ENCODE results near the genes COL26A1, SPDYE6, ORAI2 and POLR2J2.

DNA sequence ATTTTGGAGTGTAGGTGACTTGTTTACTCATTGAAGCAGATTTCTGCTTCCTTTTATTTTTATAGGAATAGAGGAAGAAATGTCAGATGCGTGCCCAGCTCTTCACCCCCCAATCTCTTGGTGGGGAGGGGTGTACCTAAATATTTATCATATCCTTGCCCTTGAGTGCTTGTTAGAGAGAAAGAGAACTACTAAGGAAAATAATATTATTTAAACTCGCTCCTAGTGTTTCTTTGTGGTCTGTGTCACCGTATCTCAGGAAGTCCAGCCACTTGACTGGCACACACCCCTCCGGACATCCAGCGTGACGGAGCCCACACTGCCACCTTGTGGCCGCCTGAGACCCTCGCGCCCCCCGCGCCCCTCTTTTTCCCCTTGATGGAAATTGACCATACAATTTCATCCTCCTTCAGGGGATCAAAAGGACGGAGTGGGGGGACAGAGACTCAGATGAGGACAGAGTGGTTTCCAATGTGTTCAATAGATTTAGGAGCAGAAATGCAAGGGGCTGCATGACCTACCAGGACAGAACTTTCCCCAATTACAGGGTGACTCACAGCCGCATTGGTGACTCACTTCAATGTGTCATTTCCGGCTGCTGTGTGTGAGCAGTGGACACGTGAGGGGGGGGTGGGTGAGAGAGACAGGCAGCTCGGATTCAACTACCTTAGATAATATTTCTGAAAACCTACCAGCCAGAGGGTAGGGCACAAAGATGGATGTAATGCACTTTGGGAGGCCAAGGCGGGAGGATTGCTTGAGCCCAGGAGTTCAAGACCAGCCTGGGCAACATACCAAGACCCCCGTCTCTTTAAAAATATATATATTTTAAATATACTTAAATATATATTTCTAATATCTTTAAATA is 11.4 kb downstream of the SERPINE1 start:
- RAMPAGE, long total RNA: no peak
- RRBS, 2 experiments: no CpG with 5 or more reads among the region's 18 CpGs
CAGE:
- cytosol, long polyA minus RNA: no peak
- cytosol, long polyA plus RNA: no peak
- long polyA plus RNA: no peak
- nucleolus, long total RNA: no peak
- nucleus, long polyA plus RNA: no peak
- nucleus, long total RNA: no peak

DNA sequence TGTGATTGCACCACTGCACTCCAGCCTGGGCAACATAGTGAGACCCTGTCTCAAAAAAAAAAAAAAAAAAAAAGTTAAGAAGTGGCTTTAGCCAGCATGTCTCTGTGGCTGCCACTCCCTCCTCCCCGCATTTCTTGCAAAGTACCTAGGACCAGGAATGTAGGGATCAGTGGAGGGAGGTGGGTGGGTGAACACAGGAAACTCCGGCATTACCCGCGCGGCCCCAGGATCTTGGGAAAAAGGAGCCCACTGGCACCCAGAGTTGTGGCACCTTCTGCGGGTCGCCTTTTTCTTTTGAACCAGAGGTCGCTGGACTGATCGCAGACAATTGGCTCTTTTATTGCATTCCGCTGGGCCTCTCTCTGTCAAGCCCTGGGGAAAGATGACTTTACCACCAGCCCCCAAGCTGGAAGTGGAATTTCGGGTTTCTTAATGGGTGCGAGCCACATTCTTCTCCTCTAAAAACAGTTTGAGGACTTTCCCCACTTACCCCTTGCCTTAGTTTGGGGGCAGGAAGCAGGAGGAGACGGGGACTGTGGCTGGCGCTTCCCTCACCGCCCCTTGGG is 3.4 kb downstream of the VGF start:
- RAMPAGE, long total RNA: no peak
- RRBS, 2 experiments: no CpG with 5 or more reads among the region's 15 CpGs
CAGE:
- cytosol, long polyA minus RNA: no peak
- cytosol, long polyA plus RNA: no peak
- long polyA plus RNA: no peak
- nucleolus, long total RNA: no peak
- nucleus, long polyA plus RNA: no peak
- nucleus, long total RNA: no peak

DNA sequence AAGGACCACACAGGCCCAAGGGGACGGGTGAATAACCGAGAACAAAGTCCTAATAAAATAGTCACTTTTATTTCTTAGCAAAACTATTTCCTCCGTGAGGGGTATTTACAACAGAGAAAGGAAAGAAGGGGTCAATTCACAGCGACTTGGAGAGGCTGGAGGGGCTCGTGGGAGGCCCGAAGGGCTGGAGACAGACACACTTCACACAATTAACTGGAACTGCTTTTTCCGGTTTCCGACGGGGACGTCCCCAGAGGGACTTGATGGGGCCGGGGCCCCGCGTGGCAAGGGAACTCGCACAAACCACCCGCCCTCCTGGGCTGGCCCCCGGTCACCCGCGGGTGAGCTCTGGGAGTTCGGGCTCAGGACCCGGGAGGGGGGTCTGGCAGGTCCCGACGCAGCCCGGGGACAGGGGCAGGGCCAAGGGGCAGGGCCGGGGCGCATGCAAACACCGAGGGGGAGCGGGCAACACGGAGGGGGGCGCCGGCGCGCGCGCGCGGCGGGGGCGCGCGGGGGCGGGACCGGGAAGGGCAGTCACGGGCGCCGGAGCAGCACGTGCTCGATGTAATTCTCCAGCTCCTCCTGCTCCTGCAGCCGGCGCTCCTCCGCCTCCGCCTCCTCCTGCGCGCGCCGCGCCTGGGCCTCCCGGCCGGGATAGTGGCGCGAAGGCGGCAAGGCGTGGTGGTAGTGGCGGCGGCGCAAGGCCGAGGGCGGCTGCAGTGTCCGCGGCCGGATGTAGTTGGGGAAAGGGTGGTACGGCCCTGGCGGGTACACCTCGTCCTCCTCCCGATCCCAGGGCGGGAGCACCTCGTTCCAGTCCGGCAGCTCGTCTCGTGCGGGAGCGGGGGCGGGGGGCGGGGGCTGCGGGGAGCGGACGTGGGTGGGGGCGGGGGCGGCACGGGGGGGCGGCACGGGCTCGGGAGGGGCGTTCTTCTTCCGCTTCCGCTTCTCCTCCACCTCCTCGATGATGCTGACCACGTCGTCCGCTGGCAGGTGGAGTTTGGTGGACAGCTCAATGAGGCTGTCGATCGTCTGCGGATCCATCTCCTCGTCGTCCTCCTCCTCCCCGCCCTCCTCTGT is 2.6 kb downstream of the VGF start:
- RAMPAGE, long total RNA: no peak
- RRBS, 2 experiments: 2 to 6% methylated on average over 54 to 62 of the region's 105 CpGs
CAGE:
- cytosol, long polyA minus RNA: no peak
- cytosol, long polyA plus RNA: no peak
- long polyA plus RNA: no peak
- nucleolus, long total RNA: no peak
- nucleus, long polyA plus RNA: no peak
- nucleus, long total RNA: no peak

DNA sequence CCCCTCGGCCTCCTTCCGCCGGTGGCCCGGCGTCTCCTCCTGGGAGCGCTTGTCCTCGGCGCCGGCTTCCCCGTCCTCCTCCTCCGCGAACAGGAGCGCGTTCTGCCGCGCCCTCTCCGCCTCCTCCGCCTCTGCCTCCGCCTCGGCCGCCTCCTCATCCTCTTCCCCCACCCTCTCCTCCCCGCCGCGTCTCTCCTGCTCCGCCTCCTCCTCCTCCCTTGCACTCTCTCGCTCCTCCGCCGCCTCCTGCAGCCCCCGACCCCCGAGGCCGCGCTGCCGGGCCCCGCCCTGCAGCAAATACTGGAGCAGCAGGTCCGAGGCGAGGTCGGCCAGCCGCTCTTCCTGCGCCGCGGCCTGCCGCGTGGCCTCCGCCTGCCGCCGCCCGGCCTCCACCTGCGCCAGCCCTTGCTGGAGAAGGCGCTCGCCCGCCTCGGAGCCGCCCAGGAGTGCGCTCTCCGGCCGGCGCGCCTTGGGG is 1.8 kb downstream of the VGF start:
- RAMPAGE, long total RNA: no peak
- RRBS, 2 experiments: 2 to 5% methylated on average over 12 to 21 of the region's 58 CpGs
CAGE:
- cytosol, long polyA minus RNA: no peak
- cytosol, long polyA plus RNA: no peak
- long polyA plus RNA: no peak
- nucleolus, long total RNA: no peak
- nucleus, long polyA plus RNA: no peak
- nucleus, long total RNA: no peak

DNA sequence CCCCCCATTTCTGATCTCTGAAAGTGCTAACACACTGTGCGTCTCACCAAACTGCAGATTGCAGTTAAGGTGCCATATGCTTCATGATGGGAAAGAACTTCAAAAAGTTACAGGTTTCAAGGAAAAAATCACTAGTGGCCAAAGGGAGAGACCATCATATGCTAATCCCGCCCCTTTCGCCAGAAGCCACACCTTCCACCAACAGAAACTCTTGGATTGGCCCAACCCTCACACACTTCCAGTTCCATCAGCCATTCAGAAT is 2.2 kb upstream of the NAT16 start:
- RAMPAGE, long total RNA: no peak
- RRBS, 2 experiments: no CpG with 5 or more reads among the region's 3 CpGs
CAGE:
- cytosol, long polyA minus RNA: no peak
- cytosol, long polyA plus RNA: no peak
- long polyA plus RNA: no peak
- nucleolus, long total RNA: no peak
- nucleus, long polyA plus RNA: no peak
- nucleus, long total RNA: no peak

GRCh38 chr7:101232906-101233854 is 4.4 kb downstream of the CLDN15 start:
- RAMPAGE, long total RNA: no peak
- RRBS, 2 experiments: 90 to 98% methylated on average over 2 of the region's 9 CpGs
CAGE:
- cytosol, long polyA minus RNA: no peak
- cytosol, long polyA plus RNA: no peak
- long polyA plus RNA: no peak
- nucleolus, long total RNA: no peak
- nucleus, long polyA plus RNA: no peak
- nucleus, long total RNA: no peak

GRCh38 chr7:101235508-101235722 is 2.2 kb downstream of the CLDN15 start:
- RAMPAGE, long total RNA: no peak
- RRBS, 2 experiments: no CpG with 5 or more reads among the region's 3 CpGs
CAGE:
- cytosol, long polyA minus RNA: no peak
- cytosol, long polyA plus RNA: no peak
- long polyA plus RNA: no peak
- nucleolus, long total RNA: no peak
- nucleus, long polyA plus RNA: no peak
- nucleus, long total RNA: no peak

DNA sequence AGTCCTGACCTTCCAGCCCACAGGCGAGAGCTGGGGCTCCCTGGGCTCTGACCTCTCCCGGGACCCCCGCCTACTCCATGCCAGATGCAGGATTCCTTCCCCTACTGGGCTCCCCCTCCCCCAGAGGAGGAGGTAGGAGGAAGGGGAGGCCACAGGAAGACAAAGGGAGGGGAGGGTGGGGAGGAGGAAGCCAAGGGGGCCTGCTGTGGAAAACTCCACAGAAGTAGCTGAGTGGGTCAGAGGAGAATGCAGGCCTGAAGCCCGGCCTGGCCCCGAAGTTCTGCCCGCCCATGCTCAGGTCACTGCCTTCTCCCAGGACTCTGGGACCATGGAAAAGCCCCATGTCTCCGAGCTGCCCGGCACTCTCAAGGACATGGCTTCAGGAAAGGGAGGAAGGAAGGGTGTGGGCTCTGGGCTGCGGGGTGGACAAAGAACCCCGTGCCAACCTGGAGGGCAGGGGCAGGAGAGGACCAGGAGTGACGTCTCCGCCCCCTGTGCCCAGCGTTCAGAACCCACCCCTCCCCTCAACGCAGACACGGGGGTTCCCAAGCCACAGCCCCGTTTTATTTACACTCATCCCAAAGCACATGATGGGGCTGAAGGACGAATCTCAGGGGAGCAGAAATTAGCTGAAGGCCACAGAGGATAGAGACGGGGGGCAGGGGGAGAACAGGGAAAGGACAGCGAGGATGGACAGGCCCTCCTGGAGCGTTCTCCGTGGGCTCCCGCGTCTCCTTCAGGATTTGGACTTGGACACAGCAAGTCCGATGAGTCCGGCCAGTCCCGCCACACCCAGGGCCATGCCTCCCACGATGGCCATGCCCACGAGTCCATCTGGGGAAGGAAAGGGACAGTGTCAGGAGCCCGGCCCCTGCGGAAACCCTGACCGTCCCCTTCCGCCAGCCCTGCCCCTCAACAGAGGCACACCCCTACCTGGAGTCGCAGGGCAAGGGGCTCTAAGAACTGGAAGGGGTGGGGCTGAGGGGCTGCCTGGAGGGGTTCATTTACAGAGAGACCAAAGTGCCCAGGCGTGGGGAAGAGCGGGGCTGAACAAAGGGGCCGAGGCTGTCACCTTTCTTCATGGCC is 1.8 kb upstream of the CLDN15 start:
- RAMPAGE, long total RNA: no peak
- RRBS, 2 experiments: 67 to 90% methylated on average over 2 to 8 of the region's 36 CpGs
CAGE:
- cytosol, long polyA minus RNA: no peak
- cytosol, long polyA plus RNA: no peak
- long polyA plus RNA: no peak
- nucleolus, long total RNA: no peak
- nucleus, long polyA plus RNA: no peak
- nucleus, long total RNA: no peak

GRCh38 chr7:101362626-101363342 is at the start of gene COL26A1:
COL26A1 (plus strand) TSS chr7:101362875.
- RAMPAGE, long total RNA: no peak
- RRBS, 2 experiments: 6 to 9% methylated on average over 42 of the region's 75 CpGs
CAGE:
- cytosol, long polyA minus RNA: no peak
- cytosol, long polyA plus RNA: no peak
- long polyA plus RNA: no peak
- nucleolus, long total RNA: no peak
- nucleus, long polyA plus RNA: no peak
- nucleus, long total RNA: no peak

DNA sequence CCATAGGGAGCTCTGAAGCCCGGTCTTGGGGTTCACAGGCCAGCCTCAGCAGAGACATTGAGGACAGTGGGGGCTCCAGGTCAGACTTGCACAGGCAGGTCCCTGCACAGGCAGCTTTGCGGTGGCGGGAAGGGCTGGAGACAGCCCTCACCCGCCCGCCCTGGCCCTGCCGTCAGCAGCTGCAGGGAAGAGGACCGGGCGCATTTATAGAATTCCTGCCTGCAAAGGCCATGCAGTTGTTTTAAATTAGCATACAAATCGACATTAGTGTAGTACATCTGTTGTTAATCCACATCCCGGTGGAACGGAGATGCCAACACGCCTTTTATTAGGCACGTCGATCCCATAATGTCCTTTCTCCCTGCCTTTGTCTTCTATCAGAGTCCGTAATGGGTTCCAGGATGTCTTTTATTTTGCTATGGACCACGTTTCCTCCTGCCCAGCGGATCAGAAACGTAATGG is 123.7 kb downstream of the COL26A1 start:
- RAMPAGE, long total RNA: no peak
- RRBS, 2 experiments: 38 to 46% methylated on average over 1 of the region's 18 CpGs
CAGE:
- cytosol, long polyA minus RNA: no peak
- cytosol, long polyA plus RNA: no peak
- long polyA plus RNA: no peak
- nucleolus, long total RNA: no peak
- nucleus, long polyA plus RNA: no peak
- nucleus, long total RNA: no peak

DNA sequence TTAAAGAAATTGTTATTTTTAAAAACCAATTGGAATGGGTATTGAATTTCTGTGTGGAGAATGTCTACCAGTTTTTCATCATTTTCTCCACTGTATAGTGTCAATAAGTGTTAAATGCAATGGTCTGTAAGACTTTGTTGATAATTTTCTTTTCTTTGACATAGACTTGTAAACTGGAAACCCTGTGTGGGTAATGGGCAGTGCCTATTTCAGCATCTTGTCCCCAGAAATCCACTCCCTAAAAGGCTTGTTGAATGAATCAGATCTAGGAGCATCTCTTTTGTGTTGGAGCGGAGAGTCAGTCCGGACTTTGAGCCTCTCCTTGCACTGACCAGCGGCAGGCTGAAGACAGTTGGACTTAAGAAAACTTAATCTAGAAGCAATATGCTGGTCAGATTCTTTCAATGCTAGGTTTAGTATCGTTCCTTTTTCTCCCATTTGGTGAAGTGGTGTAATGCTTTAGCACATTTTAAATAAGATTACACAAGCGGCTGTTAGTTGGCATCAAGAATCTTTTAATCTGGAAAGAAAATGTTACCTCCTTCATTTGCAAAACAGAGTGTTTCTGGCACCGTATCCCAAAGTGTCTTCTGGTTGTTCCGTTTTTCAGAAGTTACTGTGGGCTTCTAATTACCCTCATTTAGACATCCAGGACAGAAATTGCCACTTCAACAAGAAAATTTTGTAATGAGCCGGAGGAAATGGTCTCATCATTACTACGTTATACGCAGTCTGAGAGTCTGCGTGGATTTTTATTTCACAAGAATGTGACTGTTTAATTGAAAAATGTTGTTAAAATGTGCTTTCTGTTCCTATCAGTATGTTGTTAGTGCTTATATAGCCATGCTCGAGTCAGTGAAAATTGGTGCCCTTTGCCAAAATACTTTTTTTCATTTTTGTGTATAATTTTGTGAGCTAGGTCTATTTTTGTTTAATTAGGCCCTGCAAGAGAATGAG is 74.7 kb downstream of the CUX1 start:
- RAMPAGE, long total RNA: no peak
- RRBS, 2 experiments: no CpG with 5 or more reads among the region's 12 CpGs
CAGE:
- cytosol, long polyA minus RNA: no peak
- cytosol, long polyA plus RNA: no peak
- long polyA plus RNA: no peak
- nucleolus, long total RNA: no peak
- nucleus, long polyA plus RNA: no peak
- nucleus, long total RNA: no peak

- RAMPAGE, long total RNA: no peak
- RRBS, 2 experiments: no CpG with 5 or more reads among the region's 4 CpGs
CAGE:
- cytosol, long polyA minus RNA: no peak
- cytosol, long polyA plus RNA: no peak
- long polyA plus RNA: no peak
- nucleolus, long total RNA: no peak
- nucleus, long polyA plus RNA: no peak
- nucleus, long total RNA: no peak
These were observed 93.4 kb downstream of the CUX1 start for GRCh38 chr7:101910883-101911230.

GRCh38 chr7:101947426-101948265 is 130.2 kb downstream of the CUX1 start:
- RAMPAGE, long total RNA: no peak
- RRBS, 2 experiments: no CpG with 5 or more reads among the region's 13 CpGs
CAGE:
- cytosol, long polyA minus RNA: no peak
- cytosol, long polyA plus RNA: no peak
- long polyA plus RNA: no peak
- nucleolus, long total RNA: no peak
- nucleus, long polyA plus RNA: no peak
- nucleus, long total RNA: no peak

- RAMPAGE, long total RNA: no peak
- RRBS, 2 experiments: 34 to 43% methylated on average over 6 of the region's 21 CpGs
CAGE:
- cytosol, long polyA minus RNA: no peak
- cytosol, long polyA plus RNA: no peak
- long polyA plus RNA: no peak
- nucleolus, long total RNA: no peak
- nucleus, long polyA plus RNA: no peak
- nucleus, long total RNA: no peak
These were observed 6.4 kb downstream of the SH2B2 start for GRCh38 chr7:102293102-102293479.

GRCh38 chr7:102356311-102356848 is at the start of gene SPDYE6:
SPDYE6 (minus strand) TSS chr7:102356444.
- RAMPAGE, long total RNA: no peak
- RRBS, 2 experiments: no CpG with 5 or more reads among the region's 7 CpGs
CAGE:
- cytosol, long polyA minus RNA: no peak
- cytosol, long polyA plus RNA: no peak
- long polyA plus RNA: no peak
- nucleolus, long total RNA: no peak
- nucleus, long polyA plus RNA: no peak
- nucleus, long total RNA: no peak

GRCh38 chr7:102423922-102424630 is 9.3 kb upstream of the ORAI2 start:
- RAMPAGE, long total RNA: no peak
- RRBS, 2 experiments: 14 to 21% methylated on average over 1 to 4 of the region's 22 CpGs
CAGE:
- cytosol, long polyA minus RNA: no peak
- cytosol, long polyA plus RNA: no peak
- long polyA plus RNA: no peak
- nucleolus, long total RNA: no peak
- nucleus, long polyA plus RNA: no peak
- nucleus, long total RNA: no peak

DNA sequence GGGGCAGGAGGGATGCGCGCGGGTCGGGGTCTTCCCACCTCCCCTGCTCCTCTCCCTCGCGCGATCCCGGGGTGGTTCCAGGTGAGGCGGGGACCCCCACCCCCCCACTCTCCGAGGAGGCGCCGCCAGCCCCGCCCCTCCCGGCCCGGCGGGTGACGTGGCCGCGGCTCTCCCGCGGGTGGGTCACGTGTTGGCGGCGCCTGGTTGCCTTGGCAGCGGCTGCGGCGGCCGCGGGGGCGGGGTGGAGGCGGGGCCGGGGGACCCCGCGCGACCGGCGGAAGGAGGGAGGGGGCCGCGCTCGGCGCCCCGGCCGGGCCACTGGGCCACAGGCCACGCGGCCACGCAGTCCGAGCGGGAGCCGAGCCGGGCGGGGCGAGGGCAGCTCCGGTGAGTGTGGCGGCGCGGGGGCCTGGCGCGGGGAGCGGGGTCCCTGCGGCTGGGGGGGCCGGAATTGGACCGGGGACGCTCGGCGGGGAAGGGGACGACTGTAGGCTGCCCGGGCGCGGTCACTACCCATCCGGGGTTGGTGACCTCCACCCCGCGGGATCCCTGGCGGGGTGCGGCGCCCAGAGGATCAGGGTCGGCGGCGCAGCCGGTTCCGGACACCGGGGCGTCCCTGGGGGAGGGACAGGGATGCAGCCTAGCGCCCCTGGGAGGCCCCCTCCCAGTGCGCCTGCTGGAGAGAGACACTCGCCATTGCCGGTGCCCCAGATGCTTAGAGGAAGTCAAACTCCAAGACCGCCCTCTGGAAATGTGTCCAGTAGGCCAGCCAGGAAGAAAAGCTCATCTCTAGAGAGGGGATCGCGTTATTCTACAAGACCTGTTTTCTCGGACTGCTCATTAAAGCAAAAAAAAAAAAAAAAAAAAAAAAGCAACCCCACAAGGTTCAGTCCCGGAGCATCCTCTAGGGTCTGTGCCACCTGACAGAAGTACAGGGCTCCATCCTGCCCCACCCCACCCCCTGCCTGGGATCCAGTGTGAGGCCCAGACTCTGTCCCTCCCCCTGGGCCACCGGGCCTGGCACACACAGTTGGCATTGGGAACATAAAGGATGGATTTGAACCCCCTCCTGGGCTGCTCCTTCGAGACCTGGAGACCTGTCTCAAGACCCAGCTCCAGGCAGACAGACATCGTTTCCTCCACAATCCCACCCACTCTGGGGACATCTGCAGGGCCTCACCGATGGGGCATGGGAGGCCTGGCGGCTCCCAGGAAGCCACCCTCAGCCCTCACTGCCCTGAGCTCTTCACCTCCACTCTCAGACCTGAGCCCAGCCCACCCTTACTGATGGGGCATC is at the start of gene ORAI2:
Gene ORAI2, plus strand, starts transcription at position 301 of the 1,297 bp plus-strand sequence.
- RAMPAGE, long total RNA: no peak
- RRBS, 2 experiments: under 1 to 3% methylated on average over 56 to 72 of the region's 96 CpGs
CAGE:
- cytosol, long polyA minus RNA: start-site peak on the plus strand centred at position 348 of the sequence, 7 bp wide, 40 reads
- cytosol, long polyA plus RNA: start-site peak on the plus strand centred at position 313 of the sequence, 67 bp wide, 604 and 564 reads in 2 replicates
- long polyA plus RNA: start-site peak on the plus strand centred at position 311 of the sequence, 82 bp wide, 101 and 448 reads in 2 replicates
- nucleolus, long total RNA: start-site peak on the plus strand centred at position 310 of the sequence, 72 bp wide, 501 reads
- nucleus, long polyA plus RNA: start-site peak on the plus strand centred at position 316 of the sequence, 72 bp wide, 62 and 324 reads in 2 replicates
- nucleus, long total RNA: no peak

DNA sequence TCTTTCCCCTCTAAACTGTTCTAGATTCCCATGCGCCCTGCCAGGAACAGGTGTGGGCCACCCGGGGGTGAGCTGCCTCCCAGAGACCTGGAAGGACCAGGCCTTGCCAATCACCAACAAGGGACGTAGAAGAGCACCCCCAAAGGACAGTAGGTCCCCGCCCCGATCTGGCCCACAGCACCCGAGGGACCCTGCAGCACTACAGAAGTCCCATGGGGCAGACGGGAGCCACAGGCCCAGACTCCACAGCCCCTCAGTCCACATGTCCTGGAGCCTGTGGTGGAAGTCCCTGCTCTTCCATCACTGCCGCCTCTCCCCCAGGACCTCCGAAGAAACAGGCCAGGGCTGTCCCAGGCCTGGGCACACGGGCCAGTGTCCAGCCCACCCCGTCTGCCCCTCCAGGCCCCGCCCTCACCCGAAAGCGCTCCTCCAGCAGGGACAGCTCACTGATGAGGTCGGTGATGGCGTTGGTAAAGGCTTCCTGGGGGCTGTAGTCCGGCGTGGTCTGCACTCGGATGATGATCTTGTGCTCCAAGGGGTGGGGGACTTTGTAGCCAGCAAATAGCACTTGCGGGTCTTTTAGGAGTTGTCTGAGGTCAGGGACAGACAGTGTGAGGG is 4.7 kb downstream of the POLR2J start:
- RAMPAGE, long total RNA: no peak
- RRBS, 2 experiments: no CpG with 5 or more reads among the region's 20 CpGs
CAGE:
- cytosol, long polyA minus RNA: no peak
- cytosol, long polyA plus RNA: no peak
- long polyA plus RNA: no peak
- nucleolus, long total RNA: start-site peak on the minus strand centred at position 214 of the sequence, 189 bp wide, 7 reads
- nucleus, long polyA plus RNA: no peak
- nucleus, long total RNA: no peak

GRCh38 chr7:102671502-102672102 is at the start of gene POLR2J2:
POLR2J2 (minus strand) TSS chr7:102671663.
- RAMPAGE, long total RNA: no peak
- RRBS, 2 experiments: no CpG with 5 or more reads among the region's 48 CpGs
CAGE:
- cytosol, long polyA minus RNA: no peak
- cytosol, long polyA plus RNA: no peak
- long polyA plus RNA: start-site peak on the minus strand at chr7:102671707-102671751, 105 and 140 reads in 2 replicates
- nucleolus, long total RNA: start-site peak on the minus strand at chr7:102671724-102671749, 110 reads
- nucleus, long polyA plus RNA: start-site peak on the minus strand at chr7:102671724-102671740, 70 and 139 reads in 2 replicates
- nucleus, long total RNA: no peak

DNA sequence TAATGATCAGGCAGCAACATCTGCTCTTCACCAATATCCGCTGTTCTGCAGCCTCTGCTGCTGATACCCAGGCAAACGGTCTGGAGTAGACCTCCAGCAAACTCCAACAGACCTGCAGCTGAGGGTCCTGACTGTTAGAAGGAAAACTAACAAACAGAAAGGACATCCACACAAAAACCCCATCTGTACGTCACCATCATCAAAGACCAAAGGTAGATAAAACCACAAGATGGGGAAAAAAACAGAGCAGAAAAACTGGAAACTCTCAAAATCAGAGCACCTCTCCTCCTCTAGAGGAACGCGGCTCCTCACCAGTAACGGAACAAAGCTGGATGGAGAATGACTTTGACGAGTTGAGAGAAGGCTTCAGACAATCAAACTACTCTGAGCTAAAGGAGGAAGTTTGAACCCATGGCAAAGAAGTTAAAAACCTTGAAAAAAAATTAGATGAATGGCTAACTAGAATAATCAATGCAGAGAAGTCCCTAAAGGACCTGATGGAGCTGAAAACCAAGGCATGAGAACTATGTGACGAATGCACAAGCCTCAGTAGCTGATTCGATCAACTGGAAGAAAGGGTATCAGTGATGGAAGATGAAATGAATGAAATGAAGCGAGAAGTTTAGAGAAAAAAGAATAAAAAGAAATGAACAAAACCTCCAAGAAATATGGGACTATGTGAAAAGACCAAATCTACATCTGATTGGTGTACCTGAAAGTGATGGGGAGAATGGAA is 32.8 kb downstream of the FAM185A start:
- RAMPAGE, long total RNA: no peak
- RRBS, 2 experiments: no CpG with 5 or more reads among the region's 10 CpGs
CAGE:
- cytosol, long polyA minus RNA: no peak
- cytosol, long polyA plus RNA: no peak
- long polyA plus RNA: no peak
- nucleolus, long total RNA: no peak
- nucleus, long polyA plus RNA: no peak
- nucleus, long total RNA: no peak